Measurements from ENCODE around the genes VPS36 and PRR20B.

DNA sequence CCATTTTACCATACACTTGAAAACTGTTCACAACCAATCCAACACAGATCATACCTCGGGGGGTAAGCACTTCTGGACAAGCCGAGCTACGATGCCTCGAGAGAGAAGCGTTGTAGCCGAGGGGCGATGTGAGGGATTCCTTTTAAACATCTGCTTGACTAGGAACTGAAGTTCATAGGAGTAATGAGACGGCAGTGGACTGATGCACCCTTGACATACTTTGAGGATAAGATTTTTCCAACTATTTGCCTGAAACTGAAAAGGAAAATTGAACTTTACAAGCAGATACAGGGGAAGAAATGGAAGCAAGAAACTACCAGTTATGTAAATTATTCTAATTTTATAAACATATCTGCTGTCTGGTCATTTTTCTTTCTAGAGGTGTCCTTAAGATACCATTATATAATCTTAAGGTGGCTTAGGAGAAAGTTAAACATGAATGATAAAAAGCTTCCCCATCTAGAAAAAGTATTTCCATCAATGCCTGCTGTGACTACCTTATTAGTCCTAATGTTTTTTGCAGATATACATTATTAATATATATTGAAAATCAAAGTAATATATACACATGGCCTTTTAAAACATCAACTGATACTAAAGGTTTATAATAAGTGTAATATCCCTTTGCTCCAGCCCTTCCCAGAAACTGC, 14.6 kb downstream of the NEK3 start:
- PRO-cap: no peak

- PRO-cap: no peak
Observed at GRCh38 chr13:52235991-52236477, 76.6 kb upstream of the NEK3 start.

- PRO-cap: bidirectional peak, plus-strand start at chr13:52450135, minus-strand start at chr13:52450203; bidirectional peak, plus-strand start at chr13:52450852, minus-strand start at chr13:52450630
Observed at GRCh38 chr13:52449813-52450999, at the start of gene VPS36. Gene VPS36 (minus strand): TSS chr13:52450634.

DNA sequence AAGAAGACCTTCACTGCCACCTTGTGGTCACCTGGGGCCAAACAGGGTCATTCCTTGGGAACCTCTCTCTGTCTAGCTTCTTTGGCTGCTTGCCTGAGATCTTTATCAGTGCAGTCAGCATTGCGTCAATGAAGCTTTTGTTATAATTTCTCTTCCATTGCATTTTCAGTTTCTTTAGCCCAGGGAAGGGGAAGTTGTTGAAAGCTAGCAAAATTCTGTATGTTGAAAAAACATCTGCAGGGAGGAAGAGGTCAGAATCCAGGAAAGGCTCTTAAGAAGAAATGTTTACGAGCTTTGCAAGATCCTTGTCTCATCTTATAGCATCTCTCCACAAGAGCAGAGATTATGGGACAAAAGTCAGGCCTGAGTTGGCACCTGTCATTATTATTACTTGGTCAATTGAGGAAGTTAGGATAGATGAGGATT, 39.0 kb downstream of the PCDH8 start:
- PRO-cap: no peak

DNA sequence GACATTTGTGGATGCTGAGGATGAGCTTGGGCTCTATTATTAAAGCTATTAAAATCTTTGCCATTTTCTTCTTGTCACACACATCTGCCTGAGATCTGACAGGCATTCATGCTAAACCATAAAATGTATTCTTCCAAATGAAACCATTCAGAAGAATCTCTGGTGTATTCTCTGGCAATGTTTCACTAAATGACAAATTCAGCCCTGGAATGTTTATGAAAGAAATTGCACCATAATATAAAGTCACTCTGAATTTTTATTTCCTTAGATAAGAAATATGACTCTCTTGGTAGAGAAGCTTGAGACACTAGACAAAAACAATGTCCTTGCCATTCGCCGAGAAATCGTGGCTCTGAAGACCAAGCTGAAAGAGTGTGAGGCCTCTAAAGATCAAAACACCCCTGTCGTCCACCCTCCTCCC, 14.2 kb downstream of the OLFM4 start:
- PRO-cap: no peak

- PRO-cap: no peak
Observed at GRCh38 chr13:54123079-54123408, 1094.4 kb downstream of the OLFM4 start.

- PRO-cap: no peak
Observed at GRCh38 chr13:57147219-57147628, at the start of gene PRR20B. Gene PRR20B (plus strand): TSS chr13:57147488.

DNA sequence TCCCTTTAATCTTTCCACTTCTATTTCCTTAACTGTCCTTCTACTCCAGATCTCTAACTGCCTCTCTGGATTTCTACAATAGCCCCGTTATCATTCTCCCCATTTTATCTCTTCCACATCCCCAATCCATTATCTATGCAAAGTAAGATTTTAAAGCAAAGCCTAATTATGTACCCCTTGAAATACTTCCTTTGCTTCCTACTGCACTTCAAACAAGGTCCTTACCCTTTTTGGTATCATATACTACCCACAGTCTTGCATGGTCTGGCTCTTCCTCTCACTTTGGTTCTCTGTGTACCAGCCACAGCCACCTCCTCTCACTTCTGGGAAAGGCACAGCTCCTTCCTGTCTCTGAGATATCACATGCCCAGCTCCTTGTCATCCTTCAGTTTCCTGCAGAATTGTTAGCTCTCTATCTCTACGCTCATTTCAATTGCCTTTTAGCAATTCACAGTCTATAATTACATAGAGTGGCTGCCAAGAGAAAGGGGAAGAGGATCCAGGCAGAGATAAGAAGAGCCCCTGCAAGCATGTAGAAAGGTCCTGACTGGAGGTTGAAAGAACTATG, 933.3 kb downstream of the DIAPH3 start:
- PRO-cap: no peak

DNA sequence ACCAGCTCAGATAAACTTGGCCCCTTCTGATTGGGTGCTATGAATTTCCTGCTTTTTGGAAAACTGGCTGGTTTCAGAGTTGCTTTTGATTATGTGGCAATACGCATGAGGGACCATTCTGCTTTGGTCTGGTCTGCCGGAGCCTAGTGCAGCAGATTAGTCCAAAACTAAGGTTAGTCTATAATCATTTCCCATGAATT, 2.1 kb upstream of the DIAPH3 start:
- PRO-cap: unidirectional peak, plus-strand start at position 99 of the sequence; unidirectional peak, plus-strand start at position 116 of the sequence

DNA sequence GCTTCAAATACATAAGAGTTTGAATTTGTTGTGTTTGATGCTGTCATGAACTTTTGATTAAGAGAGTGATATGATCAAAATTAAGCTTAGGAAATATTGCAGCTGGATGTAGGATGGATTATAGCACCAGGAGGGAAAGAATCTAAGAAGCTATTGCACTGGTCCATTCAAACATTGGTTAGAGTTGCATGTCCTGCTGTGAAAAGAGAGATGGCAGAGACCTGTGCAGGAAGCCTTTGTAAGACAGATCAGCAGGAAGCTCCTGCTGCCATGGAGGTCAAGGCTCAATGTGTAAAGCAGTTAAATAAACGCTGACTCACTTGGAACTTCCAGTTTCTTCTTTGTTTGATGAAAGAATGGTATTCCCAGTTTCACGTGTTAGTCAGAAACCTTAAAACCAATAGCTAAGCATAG, 175.3 kb downstream of the TDRD3 start:
- PRO-cap: no peak

DNA sequence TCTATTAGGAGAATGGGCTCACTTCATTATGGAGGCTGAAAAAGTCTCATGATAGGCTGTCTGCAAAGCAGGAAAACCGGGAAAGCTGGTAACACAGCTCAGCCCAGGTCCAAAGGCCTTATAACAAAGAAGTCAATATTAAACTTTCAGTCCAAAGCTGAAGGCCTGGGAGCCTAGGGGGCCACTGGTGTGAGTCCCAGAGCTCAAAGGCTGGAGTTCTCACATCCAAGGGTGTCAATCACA, 249.0 kb upstream of the PCDH20 start:
- PRO-cap: no peak

GRCh38 chr13:63838186-63838539, 5.3 kb upstream of the ENSG00000285566 start:
- PRO-cap: unidirectional peak, plus-strand start at chr13:63838413

GRCh38 chr13:65149480-65150158, 1316.8 kb upstream of the ENSG00000285566 start:
- PRO-cap: no peak

- PRO-cap: no peak
Observed at GRCh38 chr13:66634407-66634827, 595.7 kb downstream of the PCDH9 start.

- PRO-cap: no peak
Observed at GRCh38 chr13:66995157-66995962, 234.8 kb downstream of the PCDH9 start.

- PRO-cap: no peak
Observed at GRCh38 chr13:67686209-67686408, 456.0 kb upstream of the PCDH9 start.

- PRO-cap: unidirectional peak, plus-strand start at chr13:71242395
Observed at GRCh38 chr13:71242141-71242609, 624.8 kb downstream of the DACH1 start.

- PRO-cap: no peak
Observed at GRCh38 chr13:71379066-71379313, 488.0 kb downstream of the DACH1 start.

DNA sequence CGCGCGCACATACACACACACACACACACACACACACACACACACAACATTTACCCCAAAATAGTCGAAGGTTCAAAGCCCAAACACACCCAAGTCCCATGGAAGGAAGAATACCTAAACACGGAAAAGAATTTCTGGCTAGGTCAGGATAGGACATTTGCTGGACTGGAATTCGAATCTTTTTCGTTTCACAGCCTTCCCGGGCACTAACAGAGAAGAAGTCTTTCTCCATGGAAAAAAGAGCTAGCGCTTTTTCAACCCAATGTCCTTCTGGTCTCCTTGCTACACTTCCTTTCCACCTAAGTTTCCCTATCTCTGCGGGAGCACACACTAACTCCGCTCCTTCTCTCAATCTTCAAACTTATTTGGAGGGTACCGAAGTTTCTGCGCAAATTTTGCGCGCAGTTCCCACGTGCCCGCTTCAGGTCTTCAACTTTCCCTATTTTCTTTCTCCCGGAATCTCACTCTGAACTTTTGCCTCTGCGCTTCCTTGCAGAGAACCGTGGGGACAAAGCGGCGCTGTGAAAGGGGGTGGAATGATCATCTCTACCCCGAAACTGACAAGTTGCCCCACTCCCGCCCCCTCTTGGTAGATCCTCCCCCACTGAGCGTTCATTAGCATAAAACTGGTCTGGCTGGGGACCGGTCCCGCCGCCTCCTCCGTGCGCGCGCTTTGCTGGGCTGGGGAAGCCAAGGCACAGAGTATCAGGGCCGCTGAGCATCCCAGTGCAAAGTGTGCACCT, 2.7 kb downstream of the DACH1 start:
- PRO-cap: bidirectional peak, plus-strand start at position 623 of the sequence, minus-strand start at position 559 of the sequence

GRCh38 chr13:72800430-72801053, 18.6 kb downstream of the PIBF1 start:
- PRO-cap: no peak

Data from bronchial lymph node (tissue), 1 donor.